Pulmonary lymph node (tissue), 1 donor: ENCODE measurements around the gene TRMU.

GRCh38 chr22:46244983-46245997, 4.8 kb downstream of the CDPF1 start:
- PRO-cap = no peak

DNA sequence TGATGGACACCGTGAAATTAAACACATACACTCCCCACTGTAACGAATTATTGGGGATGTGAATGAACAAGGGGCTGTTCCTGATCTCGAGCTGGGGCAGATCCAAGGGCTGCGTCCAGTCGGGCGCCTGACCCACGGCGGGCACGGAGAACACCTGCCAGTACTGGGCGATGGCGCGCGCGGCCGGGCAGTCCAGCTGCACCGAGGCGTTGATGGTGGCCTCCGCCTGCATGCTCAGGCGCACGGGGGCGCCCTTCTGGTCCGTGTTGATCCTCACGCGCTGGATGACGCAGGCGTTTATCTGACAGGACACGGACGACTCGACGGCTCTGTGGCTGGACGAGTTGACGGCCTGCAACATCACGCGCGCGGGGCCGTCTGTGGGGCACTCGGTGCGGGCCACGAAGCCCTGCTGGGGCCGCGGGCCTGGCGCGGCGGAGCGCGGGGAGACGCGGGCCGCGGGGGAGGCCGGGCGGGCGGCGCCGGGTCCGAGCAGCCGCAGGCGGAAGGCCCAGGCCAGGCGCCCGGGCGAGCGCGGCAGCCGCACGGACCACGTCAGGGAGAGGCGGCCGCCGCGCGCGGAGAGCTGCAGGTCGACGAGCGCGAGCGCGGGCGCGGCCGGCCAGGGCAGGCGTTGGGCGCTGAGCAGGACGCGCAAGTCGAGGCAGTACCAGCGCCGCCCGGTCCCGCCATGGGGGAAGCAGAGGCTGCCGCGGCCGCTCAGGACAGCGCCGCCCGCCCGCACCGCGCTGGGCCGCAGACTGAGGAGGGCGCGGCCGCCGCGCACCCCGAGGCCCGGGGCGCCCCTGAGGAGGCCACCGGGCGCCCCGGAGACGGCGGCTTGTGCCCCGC, 528 bp downstream of the PKDREJ start:
- PRO-cap = unidirectional peak, plus-strand start at position 326 of the sequence

DNA sequence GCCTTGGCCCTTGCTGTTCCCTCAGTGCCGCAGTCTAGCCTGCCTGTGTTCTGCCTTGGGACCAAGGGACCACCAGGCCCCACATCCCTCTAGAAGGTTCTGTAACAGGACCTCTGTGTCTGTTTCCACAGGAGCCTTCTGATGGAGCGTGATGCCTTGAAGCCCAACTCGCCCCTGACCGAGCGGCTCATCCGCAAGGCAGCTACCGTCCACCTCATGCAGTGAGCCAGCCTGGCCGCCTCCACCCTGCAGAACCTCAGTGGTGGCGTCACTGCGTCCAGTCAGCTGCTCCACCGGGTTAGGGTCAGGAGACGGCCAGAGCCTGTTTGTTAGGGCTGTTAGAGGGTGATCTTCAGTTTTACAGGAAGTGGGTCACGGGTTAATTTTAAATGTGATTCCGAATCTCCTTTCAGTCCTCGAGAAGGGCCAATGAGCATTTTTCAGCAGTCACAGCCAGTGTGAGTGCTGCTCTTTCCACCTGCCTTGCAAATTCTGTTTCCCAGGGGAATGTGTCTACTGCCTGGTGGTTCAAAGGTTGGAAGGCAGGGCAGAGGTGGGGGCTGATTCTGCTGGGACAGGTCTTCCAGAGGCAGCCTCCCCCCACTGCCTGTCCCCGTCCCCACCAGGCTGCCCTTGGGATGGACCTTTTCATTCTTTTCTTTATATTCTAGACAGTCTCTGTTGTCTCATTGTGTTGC, 3.9 kb upstream of the GTSE1 start:
- PRO-cap = no peak

- PRO-cap = bidirectional peak, plus-strand start at chr22:46335752, minus-strand start at chr22:46335623
Observed at GRCh38 chr22:46335141-46336144, at the start of gene TRMU. Gene TRMU (plus strand): TSS chr22:46335714.

- PRO-cap = no peak
Observed at GRCh38 chr22:46346363-46347224, 11.1 kb downstream of the TRMU start.

- PRO-cap = no peak
Observed at GRCh38 chr22:46418635-46419157, 83.2 kb downstream of the TRMU start.

DNA sequence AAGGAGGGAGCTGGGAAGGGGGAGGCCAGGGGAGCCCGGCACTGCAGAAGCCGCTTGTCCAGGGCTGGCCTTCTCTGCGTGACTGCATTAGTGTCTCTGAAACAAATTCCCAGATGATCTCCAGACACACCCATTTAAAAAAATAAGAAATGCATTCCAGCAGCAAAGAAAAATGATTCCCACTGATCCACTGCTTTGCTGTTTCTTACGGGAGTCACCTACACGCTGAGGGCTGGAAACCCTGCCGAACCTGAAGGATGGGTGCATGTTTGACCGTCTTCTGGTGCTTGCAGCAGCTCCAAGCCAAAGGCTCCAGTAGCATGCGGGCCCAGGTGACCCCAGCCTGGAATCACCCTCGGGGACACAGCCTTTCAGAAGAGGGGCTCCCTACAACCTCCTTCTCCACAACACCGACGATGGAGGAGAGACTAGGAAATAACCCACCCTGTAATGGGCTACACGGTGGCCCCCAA, 86.1 kb downstream of the CELSR1 start:
- PRO-cap = no peak

DNA sequence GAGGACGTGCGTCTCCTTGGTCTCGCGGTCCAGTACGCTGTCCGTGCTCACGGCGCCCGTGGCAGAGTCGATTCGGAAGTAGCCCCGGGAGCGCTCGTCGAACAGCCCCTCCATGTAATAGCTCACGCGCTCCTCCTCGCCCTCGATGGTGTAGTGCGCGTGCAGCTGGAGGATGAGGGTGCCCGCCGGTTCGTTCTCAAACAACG, 1.3 kb downstream of the CELSR1 start:
- PRO-cap = no peak

- PRO-cap = no peak
Observed at GRCh38 chr22:46548793-46549171, 11.4 kb upstream of the CELSR1 start.

GRCh38 chr22:46577691-46578068, 40.3 kb upstream of the CELSR1 start:
- PRO-cap = no peak

GRCh38 chr22:46596918-46597368, 23.2 kb upstream of the GRAMD4 start:
- PRO-cap = no peak

GRCh38 chr22:46602098-46602574, 18.1 kb upstream of the GRAMD4 start:
- PRO-cap = bidirectional peak, plus-strand start at chr22:46602382, minus-strand start at chr22:46602204

DNA sequence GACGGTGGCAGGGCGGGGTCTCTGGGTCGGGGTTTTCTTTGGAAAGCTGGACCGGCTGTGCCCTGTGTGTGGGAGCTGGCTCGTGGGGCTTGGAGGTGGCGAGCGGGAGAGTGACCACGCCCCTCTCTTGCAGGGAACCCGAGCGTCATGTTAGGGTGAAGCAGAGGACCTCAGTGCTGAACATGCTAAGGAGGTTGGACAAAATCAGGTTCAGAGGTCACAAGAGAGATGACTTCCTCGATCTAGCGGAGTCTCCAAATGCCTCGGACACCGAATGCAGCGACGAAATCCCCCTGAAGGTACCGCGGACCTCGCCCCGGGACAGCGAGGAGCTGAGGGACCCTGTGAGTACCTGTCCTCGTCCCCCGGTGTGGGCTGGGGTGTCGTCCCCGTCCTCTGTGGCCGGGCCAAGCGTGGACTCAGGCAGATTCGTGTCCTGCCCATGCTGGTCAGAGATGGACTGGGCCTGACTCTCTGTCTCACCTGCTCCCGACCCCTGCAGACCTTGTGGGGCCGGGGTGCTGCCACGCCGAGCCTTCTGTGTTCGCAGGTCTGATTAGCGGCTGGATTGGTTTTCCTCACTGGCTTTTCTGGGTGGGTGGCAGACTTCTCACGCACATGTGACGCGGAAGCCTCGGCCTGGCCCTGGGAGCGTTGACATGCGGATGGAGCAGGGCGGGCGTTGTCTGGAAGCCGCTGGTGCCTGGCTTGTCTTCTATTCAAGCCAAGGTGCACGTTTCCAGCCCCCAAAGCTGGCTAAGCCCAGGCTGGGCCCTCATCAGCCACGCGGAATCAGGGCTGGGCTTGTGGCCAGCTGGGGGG, 6.6 kb downstream of the GRAMD4 start:
- PRO-cap = no peak

DNA sequence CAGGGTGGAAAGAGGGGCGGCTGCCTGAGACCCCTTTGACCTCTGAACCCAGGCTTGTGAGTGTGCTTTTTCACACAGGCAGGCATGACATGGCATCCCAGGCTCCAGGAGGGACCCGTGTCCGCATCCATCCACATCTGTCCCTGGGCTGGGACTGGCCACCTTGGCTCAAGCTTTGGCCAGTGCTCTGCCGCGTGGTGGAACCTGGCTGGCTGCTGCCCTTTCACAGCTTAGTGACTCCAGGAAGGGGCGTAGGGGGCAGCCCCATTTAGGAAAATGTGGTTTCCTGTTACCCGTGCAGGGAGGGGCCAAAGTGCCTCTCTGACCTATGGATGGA, 33.2 kb downstream of the GRAMD4 start:
- PRO-cap = no peak

DNA sequence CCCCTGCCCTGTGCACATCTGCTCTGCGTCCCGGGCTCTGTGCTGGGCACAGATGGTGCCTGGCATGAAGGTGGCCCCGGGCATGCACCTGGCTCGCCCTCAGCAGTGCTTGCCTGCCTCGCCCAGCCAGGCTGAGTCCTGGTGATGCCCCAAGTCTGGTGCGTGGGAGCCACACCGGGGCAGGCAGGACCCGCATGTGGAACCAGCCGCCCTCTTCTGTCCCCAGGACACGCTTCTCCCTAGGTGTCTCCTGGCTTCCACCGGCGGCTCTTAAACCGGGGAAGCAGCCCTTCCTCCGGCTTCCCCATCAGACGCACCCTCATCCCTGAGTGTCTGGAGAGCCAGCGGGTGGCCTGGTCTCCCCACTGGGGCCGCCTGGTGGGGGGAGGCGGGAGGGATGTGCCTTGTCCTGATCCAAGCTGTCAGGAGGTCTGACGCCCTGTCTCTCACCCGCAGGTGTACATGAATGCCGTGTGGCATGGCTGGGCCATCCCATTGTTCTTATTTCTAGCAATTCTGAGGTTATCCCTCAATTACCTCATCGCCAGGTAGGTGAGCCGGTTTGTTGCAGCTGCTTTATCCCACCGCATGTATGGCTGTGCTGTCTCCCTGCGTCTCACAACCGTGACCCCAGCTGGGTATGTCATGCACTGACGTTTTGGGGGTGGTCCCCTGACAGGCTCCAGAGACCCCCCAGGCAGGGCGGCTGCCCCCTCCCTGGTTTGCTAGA, 45.1 kb downstream of the GRAMD4 start:
- PRO-cap = no peak

DNA sequence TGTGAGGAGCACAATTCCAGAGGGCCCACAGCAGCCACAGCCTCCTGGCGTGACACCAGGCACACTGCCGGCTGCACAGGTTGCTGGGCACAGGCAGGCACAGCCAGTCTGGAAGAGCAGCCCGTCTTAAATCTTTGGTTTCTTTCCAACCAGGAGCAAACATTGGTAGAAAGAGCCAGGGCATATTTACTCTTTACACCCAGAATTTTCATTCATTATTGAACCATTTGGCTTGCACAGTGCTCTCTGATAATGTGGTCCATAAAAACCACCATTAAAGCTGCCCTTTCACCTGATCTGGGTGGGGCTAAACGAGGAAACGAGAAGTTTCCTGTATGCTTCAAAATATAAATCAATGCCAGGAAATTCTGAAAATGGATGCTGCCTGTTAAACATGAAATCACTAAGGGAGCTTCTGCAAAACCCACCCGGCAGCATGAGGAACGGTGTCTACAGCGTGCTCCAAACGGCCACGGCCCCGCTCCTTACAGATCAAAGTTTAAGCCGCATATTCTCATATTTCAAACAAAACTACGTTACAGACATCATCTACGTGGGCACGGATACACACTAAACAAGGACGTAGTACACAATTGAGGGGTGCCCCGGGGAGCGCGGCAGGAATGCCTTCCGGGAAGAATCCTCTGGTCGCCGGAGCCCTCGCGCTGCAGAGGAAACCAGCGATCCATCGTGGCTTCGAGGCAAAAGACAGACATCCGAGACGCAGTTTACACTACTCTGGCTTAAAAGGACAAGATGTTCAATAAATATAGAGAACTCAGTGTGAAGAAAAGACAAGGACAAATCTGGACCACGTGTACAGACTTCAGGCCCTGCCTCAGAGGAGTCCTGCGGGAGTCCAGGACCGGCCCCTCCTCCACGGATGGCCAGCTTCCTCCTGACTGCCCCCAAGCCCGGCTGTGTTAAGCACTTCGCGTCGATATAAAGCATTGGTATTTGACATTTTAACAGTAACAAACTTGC, 52.3 kb downstream of the CERK start:
- PRO-cap = no peak

GRCh38 chr22:46698957-46699708, 38.9 kb downstream of the CERK start:
- PRO-cap = no peak

DNA sequence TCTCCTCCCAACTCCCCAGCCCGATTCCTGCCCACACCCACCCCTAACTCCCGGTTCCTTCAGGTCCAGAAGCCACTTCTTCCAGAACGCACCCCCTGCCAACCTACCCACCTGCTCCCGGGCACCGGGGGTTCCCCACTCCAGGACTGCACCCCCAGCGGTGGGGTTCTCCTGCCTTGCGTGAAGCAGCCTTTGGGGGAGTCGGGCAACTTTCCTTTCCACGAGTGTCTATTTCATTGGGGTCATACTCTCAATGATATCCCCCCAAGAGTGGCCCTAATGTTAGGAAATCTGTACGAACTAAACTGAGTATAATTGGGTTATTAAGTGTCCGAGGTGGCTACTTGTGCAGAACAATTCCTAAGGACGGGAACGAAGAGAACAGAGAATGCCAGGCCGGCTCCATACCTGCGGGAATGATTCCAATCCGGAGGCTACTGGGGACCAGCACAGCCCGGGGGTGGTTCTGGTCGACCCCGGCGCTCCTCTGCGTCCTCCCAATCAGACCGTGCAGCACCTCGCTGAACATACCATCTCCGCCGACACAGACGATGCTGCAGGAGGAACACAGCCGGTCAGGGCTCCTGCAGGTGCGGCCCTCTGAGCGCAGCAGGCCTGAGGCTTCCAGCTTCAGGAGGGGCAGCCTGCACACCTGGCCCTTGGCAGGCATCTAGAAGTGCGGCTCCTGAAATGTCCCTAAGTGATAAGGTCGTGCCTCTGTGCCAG, 30.5 kb downstream of the CERK start:
- PRO-cap = no peak

GRCh38 chr22:46726501-46726976, 11.5 kb downstream of the CERK start:
- PRO-cap = no peak

DNA sequence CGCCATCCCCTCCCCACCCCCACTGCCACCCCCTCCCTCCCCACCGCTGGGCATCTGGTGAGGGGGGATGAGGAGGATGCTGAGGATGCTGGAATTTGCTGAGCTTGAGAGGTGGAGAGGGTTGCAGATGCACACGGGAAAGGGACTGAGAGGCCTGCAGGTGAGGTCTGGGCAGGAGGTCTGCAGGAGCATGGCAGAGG, 7.7 kb upstream of the TBC1D22A start:
- PRO-cap = no peak